Left lobe of liver (tissue), 1 donor: ENCODE results near the genes ZNF267 and NETO2.

DNA sequence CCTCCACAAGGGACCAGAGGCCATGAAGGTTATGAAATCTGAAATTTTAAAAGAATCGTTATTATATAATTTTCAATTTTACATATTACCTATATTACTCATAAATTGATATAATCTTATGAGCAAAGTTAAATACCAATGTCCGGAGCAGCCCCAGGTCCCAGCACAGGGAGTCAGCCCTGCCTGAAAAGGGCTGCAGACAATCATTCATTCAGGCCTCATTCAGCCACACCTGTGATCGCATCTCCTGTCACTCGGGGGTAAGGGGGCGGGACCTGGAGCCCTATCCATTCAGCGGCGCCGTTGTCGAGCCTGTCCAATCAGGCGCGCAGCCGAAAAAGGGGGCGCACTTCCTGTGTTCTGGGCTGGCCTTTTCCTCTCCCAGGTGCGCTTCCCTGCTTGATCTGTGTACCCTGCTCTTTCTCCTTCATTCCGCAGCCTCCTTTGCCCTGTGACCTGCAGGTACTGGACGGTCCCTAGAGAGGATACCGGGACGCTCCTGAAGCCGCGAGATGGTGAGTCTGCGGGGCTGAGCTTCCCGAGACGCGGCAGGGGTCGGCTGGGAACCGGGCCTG lies 12.7 kb upstream of the KRBOX5 start:
- PRO-cap: unidirectional peak, plus-strand start at position 384 of the sequence; unidirectional peak, plus-strand start at position 430 of the sequence

DNA sequence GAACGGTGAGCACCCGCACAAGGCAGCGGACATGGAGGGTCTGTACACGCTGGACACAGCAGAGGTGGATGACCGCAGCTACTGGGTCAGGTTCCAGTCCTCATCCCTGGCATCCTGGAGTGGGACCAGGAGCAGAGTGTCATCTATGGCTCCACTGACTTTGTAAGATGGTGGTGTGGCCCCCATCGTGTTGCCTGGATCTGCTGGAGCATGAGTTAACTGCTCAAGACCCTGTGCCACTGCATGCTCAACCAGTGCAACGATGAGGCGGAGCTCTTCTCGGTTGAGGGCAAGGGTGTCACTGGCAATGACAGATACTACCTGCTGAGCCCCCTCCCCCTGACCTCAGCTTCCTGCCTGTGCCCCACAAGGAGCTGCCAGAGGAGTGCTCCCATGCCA lies 4.9 kb upstream of the KRBOX5 start:
- PRO-cap: no peak

DNA sequence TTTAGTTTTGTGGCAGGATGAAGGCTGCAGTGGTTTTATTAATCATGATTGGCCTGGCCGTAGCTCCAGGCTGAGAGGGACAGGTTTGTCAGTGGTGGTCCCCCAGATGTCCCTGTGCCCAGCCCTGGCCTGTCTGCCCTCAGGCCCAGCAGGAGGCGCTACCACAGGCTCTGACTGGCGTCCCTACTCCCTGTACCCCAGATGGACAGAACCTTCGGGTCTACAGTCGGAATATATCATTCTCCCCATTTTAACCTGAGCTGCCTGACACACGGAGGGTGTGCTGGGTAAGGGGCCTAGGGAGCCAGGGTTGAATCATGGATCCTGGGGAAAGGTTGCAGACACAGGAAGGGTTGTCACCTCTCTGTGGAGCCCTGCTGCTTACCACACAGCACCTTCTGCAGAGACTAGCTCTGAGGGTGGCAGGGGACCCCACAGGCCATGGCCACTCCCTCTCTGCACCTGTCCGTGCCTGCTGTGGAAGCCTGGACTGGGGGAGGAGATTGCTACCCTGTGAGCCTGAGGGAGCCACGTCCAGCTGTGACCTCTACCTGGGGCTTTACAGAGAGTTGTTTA lies 1.7 kb upstream of the KRBOX5 start:
- PRO-cap: no peak

DNA sequence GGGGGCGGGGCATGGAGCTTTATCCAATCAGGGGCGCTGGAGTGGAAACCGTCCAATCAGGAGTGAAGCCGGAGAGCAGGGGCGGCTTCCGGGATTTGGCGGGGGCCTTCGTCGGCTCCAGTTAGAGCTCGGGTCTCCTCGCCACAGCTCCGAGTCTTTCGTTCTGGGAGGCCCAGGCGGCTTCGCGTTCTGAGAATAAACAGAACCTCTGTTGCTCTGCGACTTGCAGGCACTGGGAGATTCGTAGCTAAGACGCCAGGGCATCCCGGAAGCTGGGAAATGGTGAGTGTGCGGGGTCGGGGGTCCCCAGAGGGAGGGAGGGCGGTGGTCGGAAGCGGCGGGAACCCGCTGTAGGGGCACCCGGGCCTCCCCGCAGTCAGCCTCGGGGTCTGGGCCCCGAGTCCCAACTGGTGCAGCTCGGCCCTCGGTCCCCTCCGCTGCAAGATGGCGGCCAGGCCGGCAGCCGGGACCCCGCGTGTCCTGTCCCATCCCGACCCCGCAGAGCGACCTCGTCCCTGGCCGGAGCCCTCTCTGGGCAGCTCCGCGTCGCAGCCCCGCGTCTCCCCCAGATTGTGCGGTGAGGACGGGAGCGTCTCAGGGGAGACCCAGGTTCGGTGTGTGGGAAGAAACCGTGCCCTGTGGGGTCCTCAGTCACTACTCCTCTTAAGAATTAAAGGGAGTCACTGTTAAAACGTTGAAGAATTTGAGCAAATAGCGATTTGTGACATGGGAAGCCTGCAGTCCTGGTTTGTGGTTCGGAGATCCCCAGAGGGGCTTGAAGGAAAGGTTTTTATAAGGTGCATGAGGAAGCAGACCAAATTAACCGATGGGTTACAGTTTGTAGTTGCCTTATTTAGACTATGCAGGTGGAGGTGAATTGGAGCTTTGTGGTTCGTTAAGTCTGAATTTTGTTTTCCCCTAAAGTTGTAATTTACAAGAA lies at the start of gene ZNF267:
TSS of gene ZNF267 (plus strand) at position 120 of the 940 bp plus-strand sequence.
- PRO-cap: bidirectional peak, plus-strand start at position 93 of the sequence, minus-strand start outside the sequence

DNA sequence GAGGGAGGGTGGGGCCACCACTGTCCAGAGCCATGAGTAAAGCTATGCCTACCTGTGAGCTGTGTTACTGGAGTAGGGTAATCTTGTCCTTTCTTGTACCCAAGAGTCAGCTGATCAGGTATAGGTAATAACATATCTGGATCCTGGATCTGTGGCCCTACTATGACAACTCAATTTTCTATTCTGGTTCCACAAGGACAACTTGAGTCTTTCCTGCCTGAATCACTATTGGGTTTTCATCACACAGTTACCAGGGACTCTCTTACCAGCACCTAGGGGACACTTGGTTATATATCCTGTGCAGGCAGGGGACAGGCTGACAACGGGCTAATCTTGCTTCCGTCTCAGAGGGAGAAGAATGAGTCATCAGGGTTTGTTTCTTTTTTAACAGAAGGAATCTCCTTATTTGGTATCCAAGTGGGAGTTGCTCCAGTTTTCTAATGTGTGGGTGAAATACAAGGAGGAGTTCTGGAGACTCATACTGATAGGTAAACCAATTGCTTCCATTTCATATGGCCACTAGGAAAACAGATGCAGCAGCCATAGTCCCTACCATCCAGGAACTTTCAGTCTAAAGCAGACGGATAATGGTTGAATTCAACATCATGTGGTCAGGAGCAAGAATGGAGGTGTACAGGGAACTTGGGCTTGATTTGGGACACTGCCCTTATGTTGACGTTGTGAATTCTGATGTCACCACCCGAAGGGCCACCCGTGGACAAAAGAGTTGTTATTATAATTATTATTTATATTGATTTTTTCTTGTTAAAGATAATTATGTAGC lies 6.9 kb downstream of the ZNF267 start:
- PRO-cap: no peak

DNA sequence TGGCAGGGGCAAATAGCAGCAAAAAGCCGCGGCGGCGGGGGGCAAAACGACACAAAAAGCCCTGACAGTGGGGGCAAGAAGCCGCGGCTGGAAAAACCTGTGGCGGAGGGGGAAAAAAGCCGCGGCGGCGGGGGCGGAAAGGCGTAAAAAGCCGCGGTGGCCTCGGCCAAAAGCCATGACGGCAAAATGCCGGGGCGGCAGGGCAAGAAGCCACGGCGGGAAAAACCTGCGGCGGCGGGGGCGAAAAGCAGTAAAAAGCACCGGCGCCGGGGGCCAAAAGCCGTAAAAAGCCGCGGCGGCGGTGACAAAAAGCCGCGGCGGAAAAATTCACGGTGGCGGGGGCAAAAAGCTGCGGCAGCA lies 167.7 kb upstream of the TP53TG3D start:
- PRO-cap: no peak

GRCh38 chr16:32253959-32254311 lies 849 bp downstream of the TP53TG3D start:
- PRO-cap: no peak

- PRO-cap: no peak
Observed at GRCh38 chr16:35142985-35143340, 1683.6 kb downstream of the TP53TG3F start.

DNA sequence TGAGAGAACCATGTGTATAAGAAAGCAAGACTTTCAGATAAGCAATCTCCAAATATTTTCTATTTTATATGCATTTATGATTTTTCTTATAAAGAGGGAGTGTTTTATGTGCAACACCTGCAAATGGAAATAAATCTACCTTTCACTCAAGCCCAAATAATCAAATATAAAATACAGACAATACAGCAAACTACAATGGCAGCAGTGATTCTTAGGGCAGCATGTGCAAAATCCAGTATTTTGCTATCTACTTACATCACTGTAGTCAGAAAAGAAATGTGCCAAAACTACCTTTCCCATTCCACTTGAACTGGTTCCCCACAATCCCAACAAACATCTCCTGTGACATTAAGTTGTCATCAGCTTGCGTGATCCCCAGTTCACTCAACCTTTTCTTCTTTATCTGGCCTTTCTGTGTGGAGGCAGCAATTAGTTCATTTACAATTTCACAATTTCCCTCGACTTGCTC lies 39.7 kb downstream of the SHCBP1 start:
- PRO-cap: no peak

DNA sequence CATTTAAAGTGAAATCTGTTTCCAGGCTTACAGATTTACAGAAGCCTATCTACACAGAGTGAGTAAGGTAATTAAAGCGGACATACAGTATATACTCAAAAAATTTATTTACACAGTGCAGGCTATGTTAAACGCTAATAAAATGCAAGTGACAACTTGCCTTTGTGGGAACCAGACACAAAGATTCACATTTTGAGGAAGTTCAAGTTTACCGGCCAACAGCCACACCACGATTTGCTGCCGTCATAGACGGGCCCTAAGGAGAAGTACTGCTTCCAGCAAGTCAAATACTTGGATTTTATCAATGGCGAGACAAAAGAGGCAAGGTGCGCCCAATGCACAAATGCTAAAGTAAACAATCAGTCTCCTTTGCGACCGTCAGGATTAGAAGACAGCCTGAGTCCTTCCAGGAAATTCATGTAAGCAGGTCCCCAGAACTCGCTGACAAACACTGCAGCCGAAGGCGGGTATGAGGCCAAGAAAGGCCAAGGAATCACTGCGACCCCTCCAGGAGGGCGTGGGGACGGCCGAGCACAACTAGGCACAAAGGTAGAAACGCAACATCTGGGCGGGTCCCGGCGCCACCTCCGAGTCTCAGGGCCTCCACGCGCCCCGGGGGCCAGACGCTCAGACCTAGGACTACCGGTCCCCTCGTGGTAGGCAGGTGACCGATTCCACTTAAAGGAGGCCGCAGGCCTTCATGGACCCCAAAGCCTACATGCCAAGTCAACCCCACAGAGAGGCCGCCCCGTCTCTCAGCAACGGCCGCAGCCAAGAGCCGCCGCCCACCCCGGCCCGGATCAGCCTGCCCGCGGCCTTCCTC lies 613 bp downstream of the VPS35 start:
- PRO-cap: unidirectional peak, plus-strand start at position 304 of the sequence

- PRO-cap: bidirectional peak, plus-strand start at chr16:46790117, minus-strand start at chr16:46789926
Observed at GRCh38 chr16:46789377-46790710, 41.1 kb downstream of the C16orf87 start.

DNA sequence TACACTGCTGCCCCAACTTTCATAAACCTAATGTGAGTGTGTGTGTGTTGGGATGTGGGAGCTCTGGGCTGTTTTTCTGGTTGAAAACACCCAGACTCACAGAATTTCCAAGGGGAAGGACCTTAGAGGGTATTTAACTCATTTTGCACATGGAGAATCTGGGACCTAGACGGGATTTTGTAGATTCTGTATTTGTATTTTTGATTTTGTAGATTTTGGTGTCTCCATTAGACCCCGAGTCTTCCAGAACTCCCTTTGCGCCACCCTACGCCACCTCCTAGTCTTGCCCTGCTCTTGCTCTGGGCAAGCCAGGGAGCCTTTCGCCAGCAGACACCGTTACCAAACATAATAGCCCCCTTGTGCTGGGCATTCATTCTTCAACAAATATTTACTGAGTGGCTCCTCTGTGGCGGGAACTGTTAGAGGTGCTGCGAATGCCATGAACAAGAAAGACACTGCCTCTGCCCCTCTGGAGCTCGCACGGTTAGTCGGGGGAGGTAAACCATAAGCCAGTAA lies 930 bp upstream of the GPT2 start:
- PRO-cap: bidirectional peak, plus-strand start at position 433 of the sequence, minus-strand start at position 347 of the sequence

- PRO-cap: no peak
Observed at GRCh38 chr16:46889926-46890319, 5.8 kb downstream of the GPT2 start.

DNA sequence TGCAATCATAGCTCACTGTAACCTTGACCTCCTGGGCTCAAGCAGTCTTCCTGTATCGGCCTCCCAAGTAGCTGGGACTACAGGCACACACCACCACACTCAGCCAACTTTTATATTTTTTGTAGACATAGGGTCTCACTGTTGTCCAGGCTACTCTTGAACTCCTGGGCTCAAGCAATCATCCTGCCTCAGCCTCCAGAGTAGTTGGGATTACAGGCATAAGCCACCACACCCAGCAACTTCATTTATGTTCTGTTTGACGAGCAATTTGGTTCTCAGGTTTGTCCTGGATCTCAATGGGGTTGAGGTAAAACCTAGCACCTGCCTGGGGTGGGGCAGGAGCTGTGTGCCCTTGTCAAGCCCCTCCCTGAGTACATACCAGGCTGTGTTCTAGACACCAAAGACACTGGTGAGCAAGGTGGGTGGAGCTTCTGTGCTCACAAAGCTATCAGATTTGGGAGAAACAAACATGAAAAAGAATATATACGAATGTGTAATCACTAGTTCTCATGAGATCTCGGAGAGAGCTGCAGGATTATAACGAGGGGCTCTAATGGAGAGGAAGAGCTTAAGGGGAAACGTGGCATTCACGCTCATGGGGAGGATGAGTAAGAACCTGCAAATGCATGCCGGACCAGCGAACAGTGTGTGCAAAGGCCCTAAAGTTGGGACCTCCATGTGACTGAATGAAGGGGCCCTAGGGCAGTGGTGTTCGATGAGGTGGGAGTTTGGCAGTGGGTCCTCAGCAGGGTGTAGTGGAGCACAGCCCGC lies 19.4 kb downstream of the GPT2 start:
- PRO-cap: no peak

DNA sequence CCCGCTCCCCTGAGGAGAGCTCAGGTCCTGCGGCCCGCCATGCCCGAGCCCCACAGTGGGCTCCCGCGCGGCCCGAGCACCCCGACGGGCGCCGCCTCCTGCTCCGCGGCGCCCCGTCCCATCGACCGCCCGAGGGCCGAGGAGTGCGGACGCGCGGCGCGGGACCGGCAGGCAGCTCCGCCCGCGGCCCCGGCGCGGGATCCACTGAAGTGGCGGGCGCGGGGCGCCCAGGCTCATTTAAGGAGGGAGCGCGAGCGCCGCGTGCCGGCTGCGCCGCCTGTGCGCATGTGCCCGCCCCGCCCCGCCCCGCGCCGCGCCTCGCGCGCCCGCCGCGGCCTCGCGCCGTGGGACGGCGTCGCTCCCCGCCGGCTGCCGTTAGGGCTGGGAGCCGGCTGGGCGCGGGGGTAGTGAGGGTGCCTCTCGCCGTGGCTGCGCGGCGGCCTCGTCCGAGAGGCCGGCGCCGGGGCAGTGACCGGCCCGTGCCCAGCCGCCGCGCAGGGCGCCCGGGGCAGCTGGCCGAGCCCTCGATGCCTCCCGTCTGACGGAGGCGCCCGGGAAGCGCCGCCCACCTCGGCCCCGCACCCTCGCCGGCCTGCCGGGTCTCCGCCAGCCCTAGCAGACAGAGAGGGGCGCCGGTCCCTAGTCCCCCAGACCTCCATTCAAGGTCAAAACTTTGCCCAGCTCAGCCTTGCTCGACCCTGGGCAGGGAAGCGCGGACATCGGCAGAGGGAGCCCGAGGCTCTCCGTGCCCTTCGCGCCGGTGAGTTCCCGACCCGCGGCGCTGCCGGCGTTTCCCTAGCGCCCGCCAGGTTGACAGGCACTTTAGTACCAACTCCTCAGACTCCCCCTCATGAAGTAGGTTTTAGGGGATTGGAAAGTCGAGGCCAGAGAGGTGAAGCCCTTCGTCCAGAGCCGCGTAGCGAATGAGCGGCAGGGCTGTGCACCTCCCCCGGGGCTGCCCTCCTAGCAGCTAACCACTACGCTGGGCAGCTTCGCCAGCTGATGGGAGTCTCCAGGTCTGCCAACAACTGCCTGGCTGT lies at the start of gene NETO2:
TSS of gene NETO2 (minus strand) at position 211 of the 1,040 bp plus-strand sequence.
- PRO-cap: bidirectional peak, plus-strand start at position 332 of the sequence, minus-strand start at position 206 of the sequence

DNA sequence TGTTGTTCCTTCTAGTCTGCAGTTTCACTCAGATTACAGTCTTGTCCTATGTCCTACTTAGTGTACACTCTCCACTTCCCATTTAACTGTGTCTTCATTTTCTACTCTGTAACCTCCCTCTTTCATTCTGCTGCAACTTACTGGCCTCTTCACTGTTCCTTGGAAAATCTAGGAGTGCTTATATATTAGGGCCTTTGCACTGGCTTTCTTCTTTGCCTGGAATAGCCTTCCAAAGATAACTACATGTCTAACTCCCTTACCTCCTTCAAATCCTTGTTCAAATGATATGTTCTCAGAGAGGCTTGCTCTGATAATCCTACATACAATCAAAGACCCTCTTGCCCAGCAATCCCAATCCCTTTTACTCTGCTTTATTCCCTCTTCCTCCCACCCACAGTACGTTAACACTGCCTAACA lies 29.1 kb upstream of the NETO2 start:
- PRO-cap: no peak

DNA sequence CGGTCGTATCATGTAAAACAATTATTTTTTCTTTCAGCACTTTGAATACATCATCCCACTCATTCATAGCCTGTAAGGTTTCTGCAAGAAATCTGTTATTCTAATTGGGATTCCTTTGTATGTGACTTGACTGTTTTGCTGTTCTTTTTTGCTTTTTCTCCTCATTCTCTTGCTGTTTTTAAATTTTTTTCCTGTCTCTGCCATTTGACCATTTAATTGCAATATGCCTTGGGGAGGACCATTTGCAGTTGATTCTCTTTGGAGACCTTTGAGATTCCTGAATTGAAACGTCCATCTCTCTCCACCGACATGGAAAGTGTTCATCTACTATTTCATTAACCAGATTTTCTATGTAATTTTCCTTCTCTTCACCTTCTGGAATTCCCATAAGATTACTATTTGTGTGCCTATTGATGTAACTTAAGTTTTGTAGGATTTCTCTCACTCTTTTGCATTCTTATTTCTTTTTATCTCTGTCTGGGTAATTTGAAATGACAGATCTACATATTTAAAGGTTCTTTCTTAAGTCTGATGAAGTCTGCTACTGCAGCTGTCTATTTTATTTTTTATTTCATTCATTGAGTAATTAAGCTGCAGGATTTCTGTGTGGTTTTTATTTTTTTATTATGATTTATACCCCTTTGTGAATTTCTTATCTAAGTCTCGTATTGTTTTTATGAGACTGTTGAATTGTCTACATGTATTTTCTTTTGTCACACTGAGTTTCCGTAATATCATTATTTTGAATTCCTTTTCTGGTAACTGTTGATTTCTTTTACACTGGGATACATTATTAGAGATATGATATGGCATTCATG lies 147.6 kb upstream of the NETO2 start:
- PRO-cap: no peak

DNA sequence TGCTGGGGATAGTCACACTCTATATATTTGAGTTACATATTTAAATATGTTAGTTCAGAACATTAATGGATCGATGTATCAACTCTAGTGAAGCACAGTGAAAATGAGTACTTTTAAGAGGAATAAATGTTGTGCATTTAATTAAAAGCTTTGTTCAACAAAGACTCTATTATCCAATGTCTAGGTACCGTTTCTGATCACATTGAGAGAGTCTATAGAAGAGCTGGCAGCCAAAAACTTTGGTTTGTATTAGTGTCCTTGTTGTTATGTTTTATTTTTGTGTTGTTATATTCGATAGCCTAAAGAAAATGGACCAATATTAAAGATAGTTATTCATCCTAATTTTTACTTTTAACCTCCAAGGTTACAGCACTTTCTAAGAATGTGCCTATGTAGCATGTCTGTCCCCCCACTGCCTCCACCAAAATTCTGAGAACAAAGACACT lies 202.4 kb downstream of the PHKB start:
- PRO-cap: no peak

- PRO-cap: no peak
Observed at GRCh38 chr16:48165318-48165721, 9.5 kb upstream of the ABCC12 start.

- PRO-cap: unidirectional peak, plus-strand start at chr16:48342623
Observed at GRCh38 chr16:48342363-48343462, 42.5 kb downstream of the SIAH1 start.